Bronchial epithelial cell (primary cell): ENCODE measurements around the genes LRG1 and FEM1A.

DNA sequence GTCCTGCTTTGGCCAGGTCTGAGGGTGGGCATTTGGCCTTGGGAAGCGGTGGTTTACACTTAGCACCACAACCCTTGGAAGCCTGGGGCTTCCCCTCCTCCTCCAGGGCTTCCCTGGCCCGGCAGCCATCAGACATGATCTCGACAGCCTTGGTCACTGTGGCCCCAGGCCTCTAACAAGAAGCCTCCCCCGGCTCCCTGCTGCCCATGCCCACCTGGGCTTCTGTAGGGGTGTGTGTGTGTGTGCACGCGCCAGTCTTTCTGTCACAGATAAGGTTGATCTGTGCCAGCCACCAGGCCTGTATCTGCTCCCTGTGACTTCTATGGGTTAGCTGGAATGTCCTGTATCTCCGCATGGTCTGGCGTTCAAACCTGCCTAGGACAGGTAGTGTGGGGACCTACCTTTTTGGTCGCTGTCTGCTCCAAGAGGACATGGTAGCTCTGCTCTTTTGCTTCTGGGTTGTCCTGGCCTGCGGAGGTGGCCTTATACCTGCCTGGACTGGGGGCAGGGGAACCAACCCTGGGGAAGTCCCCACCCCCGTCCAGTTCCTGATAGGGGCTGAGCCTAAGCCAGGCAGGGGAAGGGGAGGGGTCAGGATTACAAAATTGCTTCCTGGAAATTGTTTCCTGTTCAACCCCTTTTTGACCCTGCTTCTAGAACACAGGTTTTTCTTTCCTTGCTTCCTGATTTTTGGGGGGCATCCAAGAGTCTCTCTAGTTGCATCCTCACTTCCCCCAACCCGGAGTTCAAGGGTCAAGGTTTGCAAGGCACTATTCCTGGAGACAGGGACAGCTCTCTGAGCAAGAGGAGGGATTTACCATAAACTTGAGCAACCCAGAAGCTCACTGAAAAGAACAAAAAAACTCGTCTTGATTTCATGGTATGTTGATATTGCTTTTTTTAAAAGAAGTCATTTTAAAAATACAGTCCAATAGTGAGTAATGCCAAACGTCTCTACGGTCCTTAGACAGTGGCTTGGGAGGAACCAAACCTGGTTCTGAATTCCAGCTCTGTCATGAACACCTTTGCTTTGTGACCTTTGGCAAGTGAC, at the start of gene LRG1:
TSS of gene LRG1 (minus strand) at position 456 of the 1,051 bp plus-strand sequence.
- RRBS, 2 experiments: 32 to 49% methylated on average over 3 of the region's 15 CpGs

- RRBS, 2 experiments: 43 to 80% methylated on average over 2 of the region's 26 CpGs
These were observed 2.8 kb upstream of the LRG1 start for GRCh38 chr19:4542671-4543084.

- RRBS, 2 experiments: no CpG with 5 or more reads among the region's 32 CpGs
These were observed 1.1 kb downstream of the SEMA6B start for GRCh38 chr19:4558225-4558871.

- RRBS, 2 experiments: no CpG with 5 or more reads among the region's 26 CpGs
These were observed 18.1 kb downstream of the DPP9 start for GRCh38 chr19:4705232-4706303.

DNA sequence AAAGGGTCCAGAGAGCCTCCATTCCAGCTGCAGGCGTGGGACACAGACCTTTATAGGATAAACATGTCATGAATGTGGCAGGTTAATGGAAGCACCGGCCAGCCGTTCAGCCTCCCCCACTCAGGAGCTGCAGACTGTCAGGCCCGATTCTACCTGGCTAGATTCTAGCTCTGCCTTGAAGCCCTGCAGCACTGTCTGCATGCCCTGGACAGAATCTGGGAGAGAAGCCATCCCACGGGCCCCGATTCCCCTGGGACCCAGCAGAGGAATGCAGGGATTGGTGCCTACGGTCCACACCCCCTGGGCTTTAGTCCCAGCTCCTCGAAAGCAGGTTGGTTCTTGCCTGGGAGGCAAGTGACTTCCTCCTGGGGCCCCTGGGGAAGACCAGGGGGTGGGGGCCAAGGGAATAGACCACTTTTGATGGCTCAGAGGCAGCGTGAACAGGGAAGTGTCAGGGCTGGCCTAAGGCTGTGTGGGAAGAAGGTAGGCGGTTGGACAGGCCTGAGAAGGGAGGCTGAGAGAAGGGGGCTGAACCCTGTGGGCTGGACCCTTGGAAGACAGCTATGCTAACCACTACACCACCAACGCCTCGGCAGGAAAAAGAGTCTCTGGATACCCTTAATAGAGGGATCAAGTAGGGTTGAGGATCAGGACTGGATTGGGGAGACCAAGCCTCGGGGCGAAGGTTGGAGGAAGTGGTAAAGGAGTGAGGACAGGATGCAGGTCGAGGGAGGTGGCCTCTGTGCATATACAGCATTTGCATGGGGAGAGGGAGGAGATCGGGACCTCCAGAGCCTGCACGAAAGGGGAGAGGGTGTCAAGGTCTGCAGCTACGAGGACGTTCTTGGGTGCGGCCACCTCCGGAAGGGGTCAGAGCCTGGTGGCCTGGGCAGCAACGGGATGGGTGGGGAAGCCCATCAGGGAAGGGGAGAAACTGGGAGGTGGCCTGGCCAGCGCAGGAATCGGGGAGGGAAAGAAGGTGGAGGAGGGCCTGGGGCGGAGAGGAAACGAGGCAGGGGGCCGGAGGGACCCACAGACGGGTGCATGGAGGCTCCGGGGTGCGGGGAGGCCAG, 802 bp downstream of the DPP9 start:
- RRBS, 2 experiments: 2 to 7% methylated on average over 2 of the region's 30 CpGs

- RRBS, 2 experiments: 0 to under 1% methylated on average over 6 to 11 of the region's 66 CpGs
These were observed at the start of gene FEM1A for GRCh38 chr19:4790982-4791878. TSS of gene FEM1A (plus strand) at chr19:4791734.

DNA sequence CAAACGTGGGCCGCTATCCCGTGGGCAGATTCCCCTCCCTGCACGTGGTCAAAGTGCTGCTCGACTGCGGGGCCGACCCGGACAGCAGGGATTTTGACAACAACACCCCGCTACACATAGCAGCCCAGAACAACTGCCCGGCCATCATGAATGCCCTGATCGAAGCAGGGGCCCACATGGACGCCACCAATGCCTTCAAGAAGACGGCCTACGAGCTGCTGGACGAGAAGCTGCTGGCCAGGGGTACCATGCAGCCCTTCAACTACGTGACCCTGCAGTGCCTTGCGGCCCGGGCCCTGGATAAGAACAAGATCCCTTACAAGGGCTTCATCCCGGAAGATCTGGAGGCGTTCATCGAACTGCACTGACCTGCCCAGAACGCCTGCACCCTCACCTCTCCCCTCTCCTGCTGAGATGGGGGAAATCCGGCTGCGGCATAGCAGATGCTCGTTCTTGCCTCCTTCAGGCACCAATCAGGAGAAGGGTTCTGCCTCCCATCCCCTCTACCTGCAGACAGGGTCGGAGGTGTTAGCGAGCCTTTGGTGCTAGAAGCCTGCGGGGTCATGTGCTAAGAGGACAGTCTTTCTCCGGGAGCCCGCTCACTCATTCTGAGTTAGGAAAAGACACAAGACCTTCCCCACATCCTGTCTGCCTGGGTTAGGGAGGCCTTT, 2.1 kb downstream of the FEM1A start:
- RRBS, 2 experiments: 85 to 94% methylated on average over 3 to 4 of the region's 30 CpGs

DNA sequence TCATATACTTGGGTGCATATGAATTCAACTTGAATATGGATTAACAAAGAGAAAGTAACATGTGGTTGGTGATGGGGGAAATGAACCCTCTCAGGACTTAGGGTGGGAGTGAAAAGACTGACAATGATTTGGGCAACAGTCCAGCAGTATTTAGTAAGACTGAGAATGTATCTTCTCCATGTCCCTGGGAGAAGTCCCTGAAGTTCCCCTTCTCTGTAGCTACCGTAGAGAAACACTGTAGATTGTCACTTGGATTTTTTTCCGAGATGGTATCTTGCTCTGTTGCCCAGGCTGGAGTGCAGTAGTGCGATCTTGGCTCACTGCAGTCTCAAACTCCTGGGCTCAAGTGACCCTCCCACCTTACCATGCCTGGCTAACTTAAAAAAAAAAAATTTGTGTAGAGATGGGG, 6.0 kb upstream of the TICAM1 start:
- RRBS, 2 experiments: no CpG with 5 or more reads among the region's 3 CpGs

- RRBS, 2 experiments: no CpG with 5 or more reads among the region's 6 CpGs
These were observed 49.4 kb downstream of the KDM4B start for GRCh38 chr19:5018296-5018725.

DNA sequence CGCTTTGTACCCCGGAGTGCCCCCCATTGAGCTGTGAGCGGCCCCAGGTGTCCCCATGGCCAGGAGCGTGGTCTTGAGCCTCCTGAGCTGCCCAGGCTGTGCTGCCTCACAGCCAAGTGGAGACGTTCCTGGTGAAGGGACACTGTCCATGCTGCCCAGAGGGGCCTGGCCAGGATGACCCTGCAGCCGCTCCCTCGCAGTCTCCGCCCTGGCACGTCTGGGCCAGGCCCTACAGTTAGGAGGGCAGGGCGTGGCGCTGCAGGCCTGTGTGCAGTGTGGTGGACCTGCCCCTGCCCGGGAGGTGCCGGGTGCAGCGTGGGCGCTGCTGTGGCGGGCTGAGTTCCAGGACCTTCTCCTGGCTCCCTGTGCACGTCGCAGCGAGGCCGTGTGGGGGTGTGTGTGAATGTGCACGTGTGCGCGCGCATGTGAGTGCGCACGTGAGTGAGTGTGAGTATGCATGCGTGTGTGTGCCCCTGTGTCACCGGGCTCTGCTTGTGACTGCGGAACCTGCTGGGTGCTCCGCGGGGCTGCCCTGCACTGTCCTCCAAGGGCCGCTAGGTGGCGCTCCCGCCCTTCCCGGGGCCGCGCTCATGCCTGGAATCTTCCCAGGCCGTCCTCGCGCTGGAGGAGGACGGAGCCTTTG, 79.1 kb downstream of the KDM4B start:
- RRBS, 2 experiments: 24% methylated on average over 8 of the region's 41 CpGs

- RRBS, 2 experiments: no CpG with 5 or more reads among the region's 51 CpGs
These were observed 107.7 kb downstream of the KDM4B start for GRCh38 chr19:5076352-5077195.

DNA sequence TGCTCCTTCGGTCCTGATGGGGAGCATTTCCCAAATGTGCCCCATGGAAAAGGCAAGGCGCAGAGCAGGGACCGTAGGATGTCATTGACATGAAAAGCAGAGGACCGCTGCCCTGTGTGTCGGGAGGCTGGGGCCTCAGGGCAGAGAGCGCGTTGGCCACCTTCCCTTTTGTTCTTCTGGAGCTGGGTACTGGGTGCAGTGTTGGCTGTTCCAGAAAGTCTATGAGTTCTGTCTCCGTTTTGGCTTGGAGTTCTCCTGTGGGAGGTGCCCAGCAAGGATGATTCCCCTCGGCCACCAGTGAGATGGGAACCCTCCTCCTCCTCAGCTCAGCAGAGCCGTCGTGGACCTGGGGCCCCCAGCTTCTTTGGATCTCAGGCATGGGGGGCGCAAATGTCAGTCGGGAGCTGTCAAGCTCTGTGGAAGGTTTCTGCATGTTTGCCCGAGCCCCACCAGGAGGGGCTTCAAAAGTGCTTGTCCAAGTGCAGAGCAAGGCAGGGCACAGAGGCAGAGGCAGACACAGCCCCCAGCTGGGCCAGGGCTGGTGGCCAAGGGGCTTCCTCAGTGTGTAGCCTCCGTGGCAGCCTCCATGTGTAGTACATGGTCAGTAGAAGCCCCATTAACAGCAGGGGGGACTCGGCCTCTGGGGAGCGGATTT, 128.8 kb downstream of the KDM4B start:
- RRBS, 2 experiments: no CpG with 5 or more reads among the region's 17 CpGs

DNA sequence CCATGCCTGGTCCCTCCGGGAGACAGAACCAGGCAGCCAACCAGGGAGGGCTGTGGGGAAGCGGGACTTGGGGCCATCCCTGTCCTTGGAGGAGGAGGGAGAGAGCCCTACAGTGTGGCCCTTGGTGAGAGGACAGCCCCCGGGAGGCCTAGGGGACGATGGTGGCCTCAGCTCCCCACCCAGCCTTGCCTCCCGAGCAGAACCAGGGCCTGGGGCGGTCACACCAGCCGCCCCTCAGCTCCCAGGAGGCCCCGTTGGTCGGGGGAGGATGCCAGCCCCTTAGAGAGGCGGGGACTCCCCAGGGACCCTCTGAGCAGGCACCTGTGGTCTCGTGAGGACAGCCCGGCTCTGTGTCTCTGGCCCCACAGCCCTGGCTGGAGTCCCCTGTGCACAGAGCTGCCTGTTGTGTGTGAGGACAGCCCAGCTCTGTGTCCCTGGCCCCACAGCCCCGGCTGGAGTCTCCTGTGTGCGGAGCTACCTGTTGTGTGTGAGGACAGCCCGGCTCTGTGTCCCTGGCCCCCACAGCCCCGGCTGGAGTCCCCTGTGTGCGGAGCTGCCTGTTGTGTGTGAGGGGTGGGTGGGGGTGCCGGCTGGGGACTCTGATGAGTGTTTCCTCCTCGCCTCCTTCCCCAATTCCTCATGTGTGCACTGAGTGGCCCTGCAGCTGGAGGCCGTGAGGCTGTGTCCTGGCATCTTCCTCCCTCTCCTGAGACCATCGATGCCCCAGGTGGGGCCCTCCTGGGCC, 158.9 kb downstream of the KDM4B start:
- RRBS, 2 experiments: 53 to 73% methylated on average over 4 of the region's 21 CpGs

DNA sequence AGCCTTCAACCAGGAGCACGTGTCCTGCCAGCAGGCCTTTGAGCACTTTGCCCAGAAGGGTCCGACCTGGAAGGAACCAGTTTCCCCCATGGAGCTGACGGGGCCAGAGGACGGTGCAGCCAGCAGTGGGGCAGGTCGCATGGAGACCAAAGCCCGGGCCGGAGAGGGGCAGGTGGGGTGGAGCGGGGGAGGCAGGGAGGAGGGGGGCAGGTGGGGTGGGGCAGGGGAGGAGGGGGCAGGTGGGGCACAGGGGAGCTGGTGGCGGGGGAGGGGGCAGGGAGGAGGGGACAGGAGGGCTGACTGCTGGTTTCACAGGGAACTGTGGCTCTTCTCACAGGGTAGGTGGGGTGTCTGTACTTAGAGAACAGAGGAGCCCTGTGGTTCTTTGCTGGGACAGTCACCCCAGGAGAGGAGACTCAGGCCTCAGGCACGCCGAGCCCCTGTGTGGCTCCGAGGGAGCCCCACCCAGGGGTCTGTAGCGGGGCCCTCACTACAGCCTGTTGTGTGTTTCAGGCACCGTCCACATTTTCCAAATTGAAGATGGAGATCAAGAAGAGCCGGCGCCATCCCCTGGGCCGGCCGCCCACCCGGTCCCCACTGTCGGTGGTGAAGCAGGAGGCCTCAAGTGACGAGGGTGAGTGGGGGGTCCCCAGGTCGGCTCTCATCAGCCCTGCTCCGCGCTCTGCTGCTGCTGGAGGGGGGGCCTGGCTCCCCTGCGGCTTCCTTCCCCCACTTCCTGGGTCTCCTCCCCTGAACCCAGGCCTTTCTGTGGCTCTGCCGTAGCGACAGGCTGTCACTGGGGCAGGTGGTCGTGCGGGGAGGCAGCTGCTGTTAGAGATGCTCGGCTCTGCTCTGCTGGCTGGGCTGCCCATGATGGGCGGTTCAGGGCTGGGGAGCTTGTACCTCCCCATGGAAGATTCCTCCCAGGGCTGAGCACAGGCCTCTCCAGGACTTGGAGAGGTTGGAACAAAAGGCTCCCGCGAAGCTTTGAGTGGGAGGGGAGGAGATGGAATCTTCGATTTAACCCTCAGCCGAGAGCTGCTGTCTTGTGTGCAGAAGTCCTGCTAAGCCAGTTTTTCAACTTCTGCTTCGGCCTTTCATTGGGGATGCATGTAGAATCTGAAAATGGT, 162.8 kb downstream of the KDM4B start:
- RRBS, 2 experiments: no CpG with 5 or more reads among the region's 36 CpGs

DNA sequence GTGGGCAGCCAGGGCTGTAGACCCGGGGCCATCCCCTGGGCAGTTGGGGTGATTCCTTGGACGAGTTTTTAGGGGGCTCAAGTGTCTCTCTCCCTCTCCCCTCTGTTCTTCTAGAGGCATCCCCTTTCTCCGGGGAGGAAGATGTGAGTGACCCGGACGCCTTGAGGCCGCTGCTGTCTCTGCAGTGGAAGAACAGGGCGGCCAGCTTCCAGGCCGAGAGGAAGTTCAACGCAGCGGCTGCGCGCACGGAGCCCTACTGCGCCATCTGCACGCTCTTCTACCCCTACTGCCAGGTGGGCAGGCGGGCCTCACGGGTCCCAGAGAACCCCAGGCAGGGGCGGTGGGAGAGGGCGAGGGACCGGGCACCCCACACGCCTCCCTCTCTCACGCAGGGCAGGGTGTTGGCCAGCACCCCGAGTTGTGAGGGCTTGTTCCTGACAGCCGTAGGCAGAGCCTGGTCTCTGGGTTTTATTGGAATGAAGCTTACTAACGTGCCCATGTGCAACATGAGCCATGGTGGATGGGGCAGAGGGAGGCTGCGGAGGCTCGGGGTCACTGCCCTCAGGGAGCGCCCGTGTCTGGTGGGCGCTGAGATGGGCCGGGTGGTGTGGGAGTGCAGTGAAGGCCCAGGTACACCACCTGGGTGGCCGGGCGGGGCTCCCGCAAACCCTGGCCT, 165.0 kb downstream of the KDM4B start:
- RRBS, 2 experiments: 86 to 100% methylated on average over 2 to 3 of the region's 34 CpGs

GRCh38 chr19:5151340-5152180, 182.6 kb downstream of the KDM4B start:
- RRBS, 2 experiments: 83 to 87% methylated on average over 12 to 13 of the region's 49 CpGs

- RRBS, 2 experiments: 90 to 92% methylated on average over 38 to 41 of the region's 72 CpGs
These were observed 118.0 kb downstream of the PTPRS start for GRCh38 chr19:5222505-5223191.

- RRBS, 2 experiments: no CpG with 5 or more reads among the region's 11 CpGs
These were observed 67.4 kb downstream of the PTPRS start for GRCh38 chr19:5273232-5273646.

DNA sequence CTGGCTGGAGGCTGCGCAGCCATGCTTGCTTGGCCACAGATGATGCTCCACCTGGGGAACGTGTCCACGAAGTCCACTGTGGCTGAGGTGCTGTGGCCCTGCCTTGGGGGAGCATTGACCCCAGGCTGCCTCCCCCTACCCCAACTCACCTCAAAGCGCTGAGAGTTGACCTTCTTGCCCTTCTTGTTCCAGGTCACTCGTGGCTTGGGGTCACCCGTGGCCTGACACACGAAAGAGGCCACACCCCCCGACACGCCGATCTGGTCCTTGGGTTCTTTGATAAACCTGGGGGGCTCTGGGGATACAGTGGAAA, 66.6 kb downstream of the PTPRS start:
- RRBS, 2 experiments: no CpG with 5 or more reads among the region's 10 CpGs

GRCh38 chr19:5290289-5290806, 50.3 kb downstream of the PTPRS start:
- RRBS, 2 experiments: 54% methylated on average over 9 of the region's 21 CpGs